ENCODE measurements around a stretch of chr3.

DNA sequence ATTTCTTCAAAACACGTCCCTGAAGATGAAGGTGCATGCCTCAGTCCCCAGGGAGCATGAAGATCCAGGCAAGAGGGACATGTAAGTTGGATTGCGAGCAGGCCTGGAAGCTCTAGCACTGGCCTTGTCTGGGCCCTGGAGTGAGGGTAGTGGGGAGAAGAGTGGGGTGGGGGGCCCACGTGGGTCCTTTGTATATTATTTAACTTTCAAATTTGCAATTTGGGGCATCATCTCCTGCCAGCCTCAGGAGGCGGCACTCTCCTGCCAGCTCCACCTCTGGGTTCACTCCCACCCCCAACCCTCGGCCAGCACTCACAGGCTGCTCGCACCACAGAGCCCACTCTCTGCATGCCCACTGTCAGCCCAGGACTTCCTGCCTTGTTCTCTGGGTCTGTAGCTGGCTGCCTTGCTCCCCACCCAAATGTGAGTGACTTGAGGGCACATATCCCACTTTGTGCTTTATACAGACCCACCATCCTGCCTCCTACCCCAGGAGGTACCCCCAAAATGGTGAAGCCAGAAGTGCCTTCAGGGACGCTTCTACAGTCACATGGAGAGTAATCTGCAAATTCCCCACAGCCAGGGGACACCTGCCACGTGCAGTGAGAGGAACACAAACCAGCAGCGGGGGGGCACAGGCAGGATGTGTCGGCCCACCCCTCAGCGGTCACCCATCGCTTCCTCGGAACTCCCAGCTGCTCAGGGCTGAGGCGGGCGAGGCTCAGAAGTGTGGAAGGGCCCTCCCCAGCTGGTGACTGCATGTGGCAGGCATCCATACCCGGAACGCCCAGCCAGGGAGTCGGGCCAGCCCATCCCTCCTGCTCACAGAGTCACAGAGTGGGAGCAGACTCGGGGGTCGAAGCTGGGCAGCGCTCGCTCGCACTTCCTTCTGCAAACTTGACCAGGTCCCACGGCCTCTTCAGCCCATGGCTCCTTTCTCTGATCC, 63.9 kb downstream of the SLC12A8 start:
- PRO-cap, 2 experiments = peak in 1 of 2 experiments; most common plus-strand start position 846 of the sequence (in 1); most common minus-strand start position 701 of the sequence (in 1)

- PRO-cap, 2 experiments = no peak in any of the 2 experiments
Measured at GRCh38 chr3:125161571-125162319, 50.8 kb downstream of the SLC12A8 start.

GRCh38 chr3:125303201-125303567, 71.9 kb downstream of the ZNF148 start:
- PRO-cap, 2 experiments = no peak in any of the 2 experiments

- PRO-cap, 2 experiments = no peak in any of the 2 experiments
Measured at GRCh38 chr3:125313263-125313765, 61.8 kb downstream of the ZNF148 start.

- PRO-cap, 2 experiments = no peak in any of the 2 experiments
Measured at GRCh38 chr3:125367265-125368033, 7.7 kb downstream of the ZNF148 start.

DNA sequence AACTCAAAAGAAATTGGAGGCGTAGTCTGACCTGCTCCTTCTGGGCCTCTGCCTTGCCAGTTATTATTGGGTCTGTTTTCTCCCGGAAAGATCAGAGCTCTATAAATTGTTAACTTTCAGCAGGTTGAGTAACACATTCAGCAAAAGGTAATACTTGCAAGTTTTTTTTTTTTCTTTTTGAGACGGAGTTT, 379 bp upstream of the SNX4 start:
- PRO-cap, 2 experiments = no peak in any of the 2 experiments

DNA sequence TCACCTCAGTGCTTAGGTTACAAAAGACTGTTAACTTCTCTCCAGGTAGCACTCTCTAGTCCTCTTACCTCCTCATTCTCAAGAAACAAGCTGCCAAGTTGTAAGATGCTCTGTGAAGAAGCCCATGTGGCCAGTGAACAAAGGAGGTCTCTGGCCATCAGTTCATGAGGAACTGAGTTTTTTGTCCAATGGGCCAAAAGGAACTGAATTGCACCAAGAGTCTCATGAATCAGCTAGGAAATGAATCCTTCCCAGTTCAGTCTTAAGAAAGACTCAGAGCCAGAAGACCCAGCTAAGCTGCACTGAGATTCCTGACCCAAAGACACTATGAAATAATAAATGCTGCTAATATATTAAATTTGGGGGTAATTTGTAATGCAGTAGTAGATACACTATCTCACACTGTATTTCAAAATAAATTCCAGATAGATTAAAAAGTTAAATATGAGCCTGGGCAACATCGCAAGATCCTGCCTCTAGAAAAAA, 3.9 kb downstream of the OSBPL11 start:
- PRO-cap, 2 experiments = peak in 2 of 2 experiments; most common plus-strand start position 265 of the sequence (in 2)

DNA sequence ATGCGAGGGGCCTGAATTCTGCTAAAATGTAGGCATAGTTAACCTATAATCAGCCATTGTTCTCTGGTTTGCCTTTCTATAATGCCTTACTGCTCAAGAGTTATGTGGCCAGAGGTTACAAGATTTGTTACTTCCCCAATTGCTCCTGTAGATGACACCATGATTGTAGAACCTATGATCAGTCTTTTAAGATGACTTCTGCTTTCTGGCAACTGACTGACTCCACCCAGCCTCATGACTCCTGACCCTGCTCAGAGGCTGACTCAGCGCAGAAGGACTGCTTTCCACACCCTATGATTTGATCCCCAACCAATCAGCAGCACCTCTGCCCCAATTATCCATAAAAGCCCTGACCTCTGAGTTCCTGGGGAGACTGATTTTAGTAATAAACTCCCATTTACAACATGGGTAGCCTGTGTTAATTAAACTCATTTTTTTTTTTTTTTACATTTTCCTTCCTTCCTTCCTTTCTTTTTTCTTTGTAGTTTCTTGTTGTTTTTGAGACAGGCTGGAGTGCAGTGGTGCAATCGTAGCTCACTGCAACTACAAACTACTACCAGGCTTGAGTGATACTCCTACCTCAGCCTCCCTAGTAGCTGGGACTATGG, 37.8 kb upstream of the OSBPL11 start:
- PRO-cap, 2 experiments = no peak in any of the 2 experiments

GRCh38 chr3:125800709-125801126, 168.3 kb upstream of the ROPN1B start:
- PRO-cap, 2 experiments = no peak in any of the 2 experiments

DNA sequence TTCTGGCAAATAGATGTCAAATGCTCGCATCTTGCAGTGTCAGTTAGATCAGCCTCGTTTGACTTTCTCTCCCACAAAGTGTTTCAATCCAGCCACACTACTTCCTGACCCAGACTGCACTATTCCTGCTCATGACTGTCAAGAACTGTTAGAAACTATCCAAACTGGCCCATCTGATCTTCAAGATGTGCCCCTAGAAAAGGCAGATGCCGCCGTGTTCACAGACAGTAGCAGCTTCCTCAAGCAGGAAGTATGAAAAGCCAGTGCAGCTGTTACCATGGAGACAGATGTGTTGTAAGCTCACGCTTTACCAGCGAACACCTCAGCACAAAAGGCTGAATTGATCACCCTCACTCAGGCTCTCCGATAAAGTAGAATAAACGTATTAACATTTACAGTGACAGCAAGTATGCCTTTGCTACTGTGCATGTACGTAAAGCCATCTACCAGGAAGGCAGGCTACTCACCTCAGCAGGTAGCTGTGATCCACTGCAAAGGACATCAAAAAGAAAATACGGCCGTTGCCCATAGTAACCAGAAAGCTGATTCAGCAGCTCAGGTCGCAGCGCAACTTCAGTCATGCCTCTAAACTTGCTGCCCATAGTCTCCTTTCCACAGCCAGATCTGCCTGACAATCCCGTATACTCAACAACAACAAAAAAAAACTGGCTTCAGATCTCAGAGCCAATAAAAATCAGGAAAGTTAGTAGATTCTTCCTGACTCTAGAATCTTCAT, 132.9 kb upstream of the ROPN1B start:
- PRO-cap, 2 experiments = no peak in any of the 2 experiments

DNA sequence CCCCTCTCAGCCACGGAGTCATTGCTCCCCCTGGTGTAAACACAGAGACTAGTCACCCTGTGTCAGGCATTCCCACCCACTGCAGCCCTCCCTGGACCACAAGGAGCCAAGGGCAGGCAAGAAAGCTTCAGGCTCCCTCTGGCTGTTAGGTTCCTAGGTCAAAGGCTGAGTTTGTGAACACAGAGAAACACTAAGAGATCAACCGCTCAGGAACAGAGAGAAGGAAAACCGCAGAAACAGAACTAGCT, 32.7 kb upstream of the ROPN1B start:
- PRO-cap, 2 experiments = no peak in any of the 2 experiments

- PRO-cap, 2 experiments = peak in 2 of 2 experiments; most common plus-strand start chr3:125990428 (in 2); most common minus-strand start chr3:125990300 (in 2)
Measured at GRCh38 chr3:125990226-125991174, 21.5 kb downstream of the ROPN1B start.

DNA sequence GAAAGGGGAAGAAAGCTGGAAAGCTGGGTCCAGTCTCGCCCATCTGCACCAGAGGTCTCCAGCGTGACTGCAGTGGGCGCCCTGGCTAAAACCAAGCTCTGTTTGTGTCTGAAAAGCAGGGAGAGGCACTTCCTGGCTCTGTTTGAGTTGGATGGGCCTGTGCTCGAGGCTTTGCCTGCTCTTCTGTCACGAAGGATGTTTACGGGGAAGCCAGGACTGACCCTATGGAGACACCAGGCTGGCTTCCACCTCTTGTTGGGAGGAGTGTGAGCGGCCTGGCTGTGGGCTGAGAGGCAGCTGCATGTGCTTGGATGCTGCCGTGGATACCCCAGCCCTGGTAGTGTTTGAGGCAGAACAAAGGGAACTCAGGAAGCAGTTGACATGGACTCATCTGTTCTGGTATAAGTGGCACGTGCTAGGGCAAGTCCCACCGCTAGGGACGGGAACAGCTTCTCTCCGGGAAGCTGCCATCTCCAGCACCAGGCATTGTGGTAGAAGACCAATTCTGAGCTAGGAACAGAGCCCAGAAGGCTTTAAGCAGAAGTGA, 17.6 kb upstream of the SLC41A3 start:
- PRO-cap, 2 experiments = no peak in any of the 2 experiments

- PRO-cap, 2 experiments = no peak in any of the 2 experiments
Measured at GRCh38 chr3:126129989-126130400, 46.1 kb upstream of the SLC41A3 start.

GRCh38 chr3:126159300-126159805, 21.0 kb downstream of the ALDH1L1 start:
- PRO-cap, 2 experiments = no peak in any of the 2 experiments

- PRO-cap, 2 experiments = no peak in any of the 2 experiments
Measured at GRCh38 chr3:126212483-126212805, 32.1 kb upstream of the ALDH1L1 start.

GRCh38 chr3:126300895-126301635, 56.1 kb downstream of the KLF15 start:
- PRO-cap, 2 experiments = peak in 1 of 2 experiments; most common plus-strand start chr3:126301400 (in 1); most common minus-strand start chr3:126301155 (in 1)

DNA sequence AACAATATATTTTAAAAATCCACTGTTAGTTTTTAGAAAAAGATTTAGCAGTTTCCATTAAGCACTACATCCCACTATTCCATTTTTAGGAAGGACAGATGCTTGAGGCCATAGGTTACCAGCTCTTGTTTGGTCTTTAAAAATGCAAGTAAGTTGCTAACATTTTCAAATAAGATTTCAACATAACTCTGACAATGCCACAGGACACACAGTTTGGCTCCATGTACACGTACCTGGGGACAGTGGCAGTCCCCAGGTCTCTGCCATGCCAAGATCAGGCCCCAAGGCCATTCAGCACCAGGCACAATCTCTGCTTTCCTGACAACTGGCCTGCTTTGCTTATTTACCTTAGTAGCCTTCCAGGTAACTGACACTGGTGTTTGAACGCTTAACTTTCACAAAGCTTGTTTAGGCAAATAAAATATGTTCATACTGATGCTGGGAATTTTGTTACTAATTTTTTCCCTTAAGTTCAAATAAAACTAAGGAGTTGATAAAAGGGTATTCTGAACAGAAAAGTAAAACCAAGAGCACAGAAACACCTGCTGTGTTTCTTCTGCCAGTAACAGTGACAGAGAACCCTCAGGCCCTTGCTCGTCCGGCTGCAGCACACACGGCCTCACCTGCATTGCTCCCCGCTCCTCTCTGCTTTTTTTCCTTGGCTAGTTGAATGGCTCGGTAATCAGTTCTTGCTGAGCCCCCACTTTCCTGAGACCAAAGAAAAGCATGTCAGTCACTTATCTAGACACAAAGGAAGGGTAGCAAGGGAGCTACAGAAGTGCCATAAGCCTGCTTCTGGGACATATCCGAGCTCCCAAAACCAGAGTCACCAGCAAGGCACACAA, 16.4 kb downstream of the ZXDC start:
- PRO-cap, 2 experiments = no peak in any of the 2 experiments

GRCh38 chr3:126487117-126487416, 11.4 kb upstream of the ZXDC start:
- PRO-cap, 2 experiments = no peak in any of the 2 experiments

DNA sequence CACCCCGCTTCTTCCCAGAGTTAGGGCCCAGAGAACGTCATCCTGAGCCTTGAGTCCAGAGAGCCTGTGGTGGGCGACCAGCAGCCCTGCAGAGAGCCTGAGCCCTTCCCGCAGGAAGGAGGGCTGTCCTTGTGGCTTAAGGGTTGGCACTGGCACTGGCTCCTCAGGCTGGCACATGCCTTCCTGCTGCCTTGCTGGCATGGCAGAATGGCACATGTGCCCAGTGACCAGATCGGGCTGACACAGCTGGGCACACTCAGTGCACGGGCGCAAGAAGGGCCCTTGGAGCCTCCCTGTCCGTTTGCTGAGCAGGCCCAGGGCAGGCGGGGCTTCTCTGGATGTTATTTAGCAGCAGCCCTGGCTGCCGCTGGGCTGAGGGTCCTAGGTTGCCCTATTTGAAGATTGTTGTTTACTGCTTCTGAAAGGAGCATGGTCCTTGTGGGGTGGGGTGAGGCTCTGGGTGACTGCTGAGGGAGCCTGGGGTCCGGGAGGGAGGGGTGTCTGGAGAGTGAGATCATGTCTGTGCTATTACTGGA, 50.3 kb upstream of the PLXNA1 start:
- PRO-cap, 2 experiments = no peak in any of the 2 experiments